ENCODE measurements around a stretch of chr15.

DNA sequence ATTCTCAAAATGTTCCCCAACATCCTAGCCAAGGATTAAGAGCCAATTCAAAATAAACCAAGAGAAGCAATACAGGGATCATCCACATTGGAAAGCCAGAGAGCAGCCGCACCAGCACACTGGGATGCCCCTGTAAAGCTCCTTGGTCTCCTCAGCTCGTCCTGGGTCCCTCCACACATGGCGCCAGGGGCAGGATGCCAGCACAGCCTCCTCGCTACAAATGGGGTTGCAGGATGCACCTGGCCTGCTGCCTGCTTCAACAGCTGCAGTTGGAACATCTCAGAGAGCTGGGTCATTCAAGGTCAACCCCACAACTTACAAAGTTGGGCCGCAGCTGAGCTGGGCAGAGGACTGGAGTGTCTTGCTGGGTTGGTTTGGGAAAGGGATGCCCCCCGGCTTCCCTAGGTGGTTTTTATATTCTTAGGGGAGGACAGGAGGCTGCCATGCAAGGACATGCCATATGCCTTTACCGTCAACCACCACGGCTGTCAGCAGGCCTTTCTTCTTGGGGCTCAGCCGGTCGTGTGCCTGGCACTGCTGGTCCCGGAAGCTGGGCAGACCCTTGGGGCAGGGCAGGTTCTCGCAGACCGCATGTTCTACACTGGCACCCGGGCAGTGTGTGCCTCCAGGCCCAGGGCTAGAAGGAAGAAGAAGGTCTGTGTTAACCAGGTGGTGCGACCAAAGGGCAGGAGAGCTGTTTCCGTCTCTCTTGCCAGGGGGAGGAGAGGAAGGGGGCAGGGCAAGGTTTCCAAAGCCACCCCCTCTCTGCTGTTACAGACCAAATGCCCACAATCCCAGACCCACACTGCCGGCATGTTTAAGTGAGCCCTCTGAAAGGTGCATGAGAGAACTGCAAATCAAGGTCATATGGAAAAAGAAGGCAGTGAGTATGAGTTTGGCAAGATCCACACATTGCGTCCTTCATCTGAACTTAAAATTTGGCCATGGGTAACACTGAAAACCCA lies 225.1 kb downstream of the ADAMTS17 start:
- RRBS, result 76% methylated on average over 4 of the region's 18 CpGs

DNA sequence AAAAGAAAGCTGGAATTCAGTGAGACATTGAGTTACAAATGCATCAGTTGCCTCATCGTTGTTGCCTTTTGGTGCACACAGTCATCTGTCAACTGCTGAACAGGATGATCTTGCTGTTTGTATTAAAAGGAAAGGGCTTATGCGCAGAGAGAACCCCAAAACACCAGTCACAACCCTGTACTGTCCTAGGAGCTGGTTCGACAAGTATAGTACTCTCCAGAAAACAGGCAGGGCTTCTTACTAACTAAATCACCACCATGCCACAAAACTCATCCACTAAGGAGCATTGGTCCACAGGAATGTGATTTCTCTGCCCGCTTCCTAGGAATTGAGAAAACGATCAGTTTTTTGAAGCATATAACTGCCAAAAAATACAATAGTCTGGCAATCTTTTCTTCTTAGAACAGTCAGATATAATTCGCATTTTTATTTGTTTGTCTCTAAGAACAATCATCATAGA lies 362 bp upstream of the CERS3 start:
- RRBS, result no CpG with 5 or more reads among the region's 6 CpGs

DNA sequence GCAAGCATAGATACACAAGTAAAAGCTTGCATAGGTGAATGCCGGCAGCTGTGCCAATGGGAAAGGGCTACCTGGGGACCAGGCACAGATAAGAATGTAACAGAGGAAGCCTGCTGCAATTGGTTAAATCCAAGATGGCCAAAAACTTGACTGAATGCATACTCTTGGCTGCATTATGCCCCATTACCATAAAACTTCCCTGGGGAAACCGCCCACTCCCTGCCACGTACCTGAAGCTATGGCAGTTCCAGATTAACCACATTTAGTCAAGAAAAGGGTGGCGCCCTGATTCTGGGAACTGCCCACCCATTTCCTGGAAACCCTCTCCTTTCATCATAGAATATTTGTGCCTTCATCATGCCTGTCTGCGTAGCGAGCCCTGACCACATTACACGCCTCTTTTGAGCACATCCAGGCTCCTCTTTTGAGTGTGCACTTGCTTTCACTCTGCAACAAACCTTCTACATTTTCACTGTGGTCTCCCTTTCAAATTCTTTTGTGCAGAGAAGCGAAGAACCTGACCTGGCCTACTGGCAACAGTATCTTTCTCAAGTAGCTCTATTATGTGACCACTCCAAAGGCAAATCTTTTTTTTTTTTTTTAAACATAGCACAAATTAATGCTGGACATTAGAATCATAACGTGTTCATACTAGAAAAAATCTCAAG lies 5.2 kb downstream of the LINS1 start:
- RRBS, result no CpG with 5 or more reads among the region's 9 CpGs

DNA sequence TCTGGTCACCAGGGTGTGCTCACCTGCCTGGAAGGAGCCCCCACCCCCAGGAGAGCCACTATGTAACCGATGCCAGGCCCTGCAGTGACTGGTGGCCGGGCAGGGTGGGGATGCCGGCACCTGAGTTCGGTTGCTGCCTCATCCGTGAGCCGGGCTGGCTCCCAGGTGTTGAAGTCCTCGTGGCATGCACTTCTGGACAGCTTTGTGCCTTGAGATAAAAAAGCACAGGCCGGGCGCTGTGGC lies 56.5 kb downstream of the ASB7 start:
- RRBS, result 72% methylated on average over 5 of the region's 9 CpGs

DNA sequence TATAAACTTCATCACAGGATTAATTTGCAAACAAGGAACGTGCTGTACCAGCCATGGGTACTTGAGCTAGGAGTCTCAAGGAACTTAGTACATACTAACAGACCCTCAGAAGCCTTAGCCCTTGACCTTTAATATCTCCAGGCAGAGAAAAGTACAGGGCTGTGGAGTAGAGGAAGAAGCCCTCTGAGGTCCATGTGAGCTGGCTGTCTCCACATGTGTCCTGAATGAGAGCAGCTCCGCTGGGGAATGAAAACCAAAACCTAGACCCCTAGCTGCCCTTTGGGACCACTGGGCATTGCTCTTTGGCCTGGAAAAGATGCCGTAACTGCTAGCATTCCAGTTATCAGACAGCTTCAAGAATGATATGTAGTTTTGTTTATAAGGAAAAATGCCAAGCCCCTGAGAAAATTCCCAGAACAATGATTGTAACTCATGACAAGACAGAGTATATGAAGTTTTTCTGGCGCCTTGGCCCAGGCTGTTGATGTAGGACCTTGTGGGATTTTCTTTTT lies 92.2 kb downstream of the ASB7 start:
- RRBS, result no CpG with 5 or more reads among the region's 4 CpGs

DNA sequence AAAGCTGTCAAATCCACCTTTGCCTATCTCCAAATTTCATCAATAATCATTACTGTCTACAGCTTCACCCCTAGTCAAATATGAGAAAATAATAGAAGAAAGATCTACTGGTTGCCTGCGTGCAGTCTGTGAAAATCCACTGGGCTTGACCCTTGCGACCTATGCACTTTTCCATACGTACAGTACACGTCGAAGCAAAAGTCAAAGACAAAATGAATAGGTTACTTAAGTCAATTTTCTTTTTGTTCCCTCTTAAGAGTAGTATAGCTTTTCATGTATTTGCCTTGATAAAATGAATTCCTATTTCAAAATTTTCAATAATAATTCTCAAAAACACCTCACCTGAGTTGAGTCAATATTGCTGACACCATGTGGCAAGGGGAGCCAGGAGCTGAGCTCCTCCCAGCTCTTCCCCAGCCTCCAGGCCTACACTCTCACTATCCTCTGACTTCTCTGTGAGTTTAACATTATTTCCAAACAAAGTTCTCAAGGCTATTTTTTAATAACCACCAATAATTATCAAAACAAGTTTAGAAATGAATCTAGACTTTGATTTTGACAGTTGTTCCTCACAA lies 20.2 kb downstream of the CHSY1 start:
- RRBS, result no CpG with 5 or more reads among the region's 5 CpGs

GRCh38 chr15:101285552-101286099 lies 8.3 kb upstream of the SELENOS start:
- RRBS, result no CpG with 5 or more reads among the region's 1 CpG

- RRBS, result no CpG with 5 or more reads among the region's 29 CpGs
Observed at GRCh38 chr15:101398198-101398912, 91.2 kb downstream of the PCSK6 start.

- RRBS, result no CpG with 5 or more reads among the region's 7 CpGs
Observed at GRCh38 chr15:101448172-101448876, 41.2 kb downstream of the PCSK6 start.

GRCh38 chr15:101453750-101454092 lies 35.8 kb downstream of the PCSK6 start:
- RRBS, result no CpG with 5 or more reads among the region's 6 CpGs

DNA sequence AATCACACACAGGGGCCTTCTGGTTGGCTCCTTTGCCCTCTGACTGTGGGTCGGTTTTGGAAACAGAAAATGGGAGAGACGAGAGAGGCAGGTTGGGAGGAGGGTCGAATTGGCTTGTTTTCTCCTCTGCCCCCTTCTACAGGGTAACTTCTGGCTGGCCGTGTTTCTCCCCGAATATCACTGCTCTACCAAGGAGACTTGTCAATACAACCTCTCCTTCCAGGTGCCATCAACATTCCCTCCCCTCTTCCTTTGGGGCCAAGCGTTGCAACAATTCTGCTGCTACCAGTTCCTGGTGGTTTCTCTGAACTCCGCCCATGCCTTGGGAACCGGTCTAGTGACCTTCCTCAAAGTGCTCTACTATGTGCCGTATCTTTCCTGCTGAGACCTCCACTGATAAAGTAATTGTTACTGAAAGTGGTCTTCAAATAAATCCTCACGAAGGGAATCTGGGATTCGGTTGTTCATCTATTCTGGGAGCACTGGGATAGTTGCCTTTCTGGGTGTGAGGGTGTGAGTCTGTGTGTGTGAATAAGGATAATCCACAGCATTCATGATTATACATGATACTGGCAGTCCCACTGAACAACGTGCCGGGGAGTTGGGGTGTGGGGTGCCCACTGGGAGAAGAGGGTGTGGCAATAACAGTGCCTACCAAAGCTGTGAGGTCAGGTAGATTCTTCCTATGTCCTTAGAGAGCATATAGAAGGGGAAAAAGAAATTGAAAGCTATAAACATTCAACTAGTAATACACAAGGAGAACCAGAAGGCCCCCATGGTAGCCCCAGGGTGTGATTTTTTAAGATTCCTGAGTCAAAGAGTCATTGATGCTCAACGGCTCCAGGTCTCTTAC lies 26.1 kb downstream of the PCSK6 start:
- RRBS, result no CpG with 5 or more reads among the region's 14 CpGs

DNA sequence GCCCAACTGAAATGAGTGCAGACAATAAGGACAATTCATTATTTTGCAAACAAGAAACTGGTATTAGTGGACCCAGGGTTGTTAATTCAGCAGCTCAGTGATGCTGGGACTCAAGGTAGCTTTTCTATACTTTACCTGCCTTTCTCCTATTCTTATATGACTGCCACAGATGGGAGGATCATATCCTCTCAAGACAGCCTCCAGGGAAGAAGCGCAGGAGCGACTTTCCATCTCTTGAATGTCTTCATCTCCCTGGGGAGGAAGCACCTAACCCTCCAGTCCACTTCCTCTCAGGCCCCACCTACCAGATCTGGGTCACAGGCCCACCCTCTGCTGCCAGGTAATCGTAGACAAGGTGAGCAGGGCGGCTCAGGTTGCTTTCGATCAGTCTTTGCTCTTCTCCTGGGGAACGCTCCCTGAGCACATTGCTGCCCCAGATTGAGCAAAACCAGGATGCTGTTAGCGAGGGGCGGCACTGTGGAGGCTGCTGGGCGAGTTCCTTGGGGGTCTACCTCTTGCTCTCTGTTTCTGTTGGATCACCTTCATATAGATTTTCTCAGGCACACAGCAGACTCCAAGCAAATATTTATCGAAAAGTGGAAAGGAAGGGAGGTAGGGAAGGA lies 5.7 kb upstream of the PCSK6 start:
- RRBS, result no CpG with 5 or more reads among the region's 10 CpGs

GRCh38 chr15:101523552-101524270 lies 34.2 kb upstream of the PCSK6 start:
- RRBS, result no CpG with 5 or more reads among the region's 17 CpGs